Panc1 (cell line): ENCODE results near the genes CARD19, WNK2 and AOPEP.

DNA sequence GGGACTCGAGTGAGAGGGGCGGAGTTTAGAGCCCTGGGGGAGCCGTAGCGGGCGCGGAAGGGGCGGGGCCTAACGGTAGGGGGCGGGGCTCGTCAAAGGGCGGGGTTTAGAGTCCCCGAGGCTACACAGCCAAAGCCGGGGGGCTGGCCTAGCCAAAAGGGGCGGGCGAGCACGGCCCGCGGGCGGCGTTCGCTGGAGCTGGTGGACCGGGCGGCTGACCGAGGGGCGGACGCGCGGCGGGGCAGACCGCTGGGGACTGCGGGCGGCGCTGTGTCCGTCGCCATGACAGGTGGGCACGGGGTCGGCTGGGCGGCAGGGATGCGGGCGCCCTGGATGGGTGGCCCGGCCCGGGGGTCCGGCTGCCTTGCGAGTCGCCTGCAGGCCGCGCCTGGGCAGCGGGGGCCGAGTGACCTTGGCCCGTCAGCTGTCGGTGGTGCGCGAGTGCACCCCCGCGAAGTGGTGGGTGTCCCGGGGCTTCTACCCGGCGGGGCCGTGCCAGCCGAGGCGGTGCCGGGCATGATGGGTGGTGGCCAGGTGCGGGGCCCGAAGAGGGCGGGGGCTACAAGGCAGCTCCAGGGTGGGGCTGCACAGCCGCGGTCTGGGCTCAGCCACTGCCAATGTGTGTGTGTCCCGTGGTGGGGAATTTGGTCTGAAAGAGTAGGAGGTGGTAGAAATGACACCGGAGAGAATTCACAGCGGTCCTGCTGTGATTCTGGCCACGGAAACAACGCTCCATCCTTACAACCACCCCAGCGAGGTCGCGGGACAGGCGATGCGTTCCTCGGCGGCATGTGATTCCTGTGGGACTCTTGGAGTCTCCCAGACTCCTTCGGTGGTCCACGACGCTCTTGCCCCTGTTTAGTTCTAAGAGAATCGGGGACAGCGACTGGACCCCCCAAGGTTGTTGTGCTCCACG, at the start of gene CARD19:
Gene CARD19 (plus strand): TSS at position 154 of the 916 bp plus-strand sequence.
- RRBS, 2 experiments, result 1 to 4% methylated on average over 9 to 19 of the region's 85 CpGs

DNA sequence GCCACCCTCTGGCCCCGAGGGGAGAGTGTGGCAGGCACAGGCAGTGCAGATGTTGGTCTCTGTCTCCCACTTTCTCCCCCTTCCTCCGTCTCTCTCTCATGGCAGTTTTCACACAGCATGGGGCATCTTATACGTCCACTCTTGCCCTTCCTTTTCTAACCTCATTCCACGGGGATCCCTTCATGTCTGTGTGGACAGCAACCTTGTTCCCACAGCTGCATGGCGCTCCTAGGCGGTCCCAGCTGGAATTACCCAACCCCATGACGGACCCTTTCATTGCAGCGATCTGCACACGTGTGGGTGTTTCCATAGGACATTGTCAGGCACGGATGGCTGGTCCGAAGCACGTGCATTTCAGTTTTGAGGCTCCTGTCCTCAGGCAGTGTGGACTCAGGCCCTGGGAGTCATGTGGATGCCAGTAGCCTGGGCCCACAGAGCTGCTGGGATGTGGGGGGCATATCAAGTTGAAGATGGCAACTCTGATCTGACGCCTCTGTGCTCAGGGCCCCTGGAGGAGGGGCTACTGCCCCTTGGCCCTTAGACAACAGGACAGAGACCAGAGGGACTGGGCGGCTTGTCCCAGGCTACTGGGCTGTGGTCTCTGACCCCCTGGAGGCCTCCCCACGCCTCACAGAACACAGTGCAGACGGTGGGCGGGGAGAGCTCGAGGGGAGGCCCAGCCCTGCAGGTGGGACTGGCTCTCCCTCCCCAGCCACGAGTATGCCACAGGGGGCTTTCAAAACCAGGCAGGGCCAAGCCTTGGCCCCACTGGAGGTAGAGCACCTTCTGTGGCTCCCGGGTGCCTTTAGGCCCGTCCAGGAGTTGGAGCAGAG, 15.1 kb downstream of the CARD19 start:
- RRBS, 2 experiments, result no CpG with 5 or more reads among the region's 21 CpGs

DNA sequence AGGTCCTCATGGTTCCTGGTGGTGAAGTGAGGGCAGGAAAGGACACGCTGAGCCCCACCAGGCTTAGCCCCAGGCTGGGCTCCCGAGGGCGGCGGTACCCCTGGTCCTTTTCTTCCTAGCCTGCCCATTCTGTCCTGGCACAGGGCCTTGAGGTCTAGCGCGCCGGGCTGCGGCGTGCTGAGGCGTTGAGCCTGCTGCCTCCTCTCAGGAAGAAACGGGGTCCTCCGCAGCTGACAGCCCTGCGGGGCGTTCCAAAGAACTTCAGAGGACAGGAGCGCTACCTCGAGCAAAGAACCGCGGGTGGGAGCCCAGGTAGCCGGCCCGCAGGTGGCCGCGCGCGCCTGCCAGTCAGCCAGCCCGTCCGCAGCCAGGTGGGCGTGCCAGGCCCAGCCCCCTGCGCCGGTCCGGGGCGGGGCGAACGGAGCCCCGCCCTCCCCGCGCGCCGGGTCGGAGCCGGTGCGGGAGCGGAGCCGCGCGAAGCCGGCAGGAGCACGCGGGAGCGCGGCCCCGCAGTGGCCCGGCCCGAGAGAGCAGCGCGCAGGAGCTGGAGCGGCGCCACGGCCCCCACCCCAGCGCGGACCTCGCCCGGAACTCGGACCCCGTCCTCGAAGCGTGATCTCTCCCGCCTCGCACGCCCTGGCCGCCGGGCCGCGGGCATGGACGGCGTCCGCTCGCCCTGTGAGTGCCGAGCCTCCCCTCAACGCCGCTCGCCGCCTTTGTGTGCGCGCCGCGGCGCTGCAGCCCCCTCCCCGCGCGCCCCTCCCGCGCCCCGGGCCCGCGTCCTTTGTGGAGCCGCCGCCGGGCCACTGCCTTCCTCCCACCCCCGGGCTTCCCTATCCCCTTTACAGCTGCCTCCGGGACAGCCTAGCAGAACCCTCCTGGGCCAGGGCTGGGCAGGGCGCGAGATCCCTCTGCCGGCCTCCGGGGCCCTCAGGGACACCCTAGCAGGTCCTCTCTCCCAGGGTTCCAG, at the start of gene WNK2:
Gene WNK2 (plus strand): TSS at position 432 of the 970 bp plus-strand sequence.
- RRBS, 2 experiments, result under 1 to 5% methylated on average over 48 to 54 of the region's 104 CpGs

- RRBS, 2 experiments, result no CpG with 5 or more reads among the region's 11 CpGs
Measured at GRCh38 chr9:93444276-93444712, 7.2 kb upstream of the FAM120A start.

DNA sequence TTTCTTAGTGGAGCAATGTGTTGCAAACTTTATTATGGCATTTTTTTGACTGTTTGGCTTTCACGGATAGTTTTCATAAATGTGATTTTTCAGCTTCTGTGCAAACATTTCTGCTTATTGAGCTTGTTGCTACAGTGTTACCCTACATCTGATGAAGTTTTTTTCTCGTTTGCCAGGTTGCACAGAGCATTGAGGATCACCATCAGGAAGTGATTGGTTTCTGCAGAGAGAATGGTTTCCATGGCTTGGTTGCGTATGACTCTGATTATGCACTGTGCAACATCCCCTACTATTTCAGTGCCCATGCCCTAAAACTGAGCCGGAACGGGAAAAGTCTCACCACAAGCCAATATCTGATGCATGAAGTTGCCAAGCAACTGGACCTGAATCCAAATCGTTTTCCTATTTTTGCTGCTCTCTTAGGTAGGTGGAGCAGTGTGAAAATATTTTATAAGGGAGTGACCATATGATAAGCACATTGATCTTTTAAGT, 17.6 kb upstream of the FAM120AOS start:
- RRBS, 2 experiments, result no CpG with 5 or more reads among the region's 6 CpGs

DNA sequence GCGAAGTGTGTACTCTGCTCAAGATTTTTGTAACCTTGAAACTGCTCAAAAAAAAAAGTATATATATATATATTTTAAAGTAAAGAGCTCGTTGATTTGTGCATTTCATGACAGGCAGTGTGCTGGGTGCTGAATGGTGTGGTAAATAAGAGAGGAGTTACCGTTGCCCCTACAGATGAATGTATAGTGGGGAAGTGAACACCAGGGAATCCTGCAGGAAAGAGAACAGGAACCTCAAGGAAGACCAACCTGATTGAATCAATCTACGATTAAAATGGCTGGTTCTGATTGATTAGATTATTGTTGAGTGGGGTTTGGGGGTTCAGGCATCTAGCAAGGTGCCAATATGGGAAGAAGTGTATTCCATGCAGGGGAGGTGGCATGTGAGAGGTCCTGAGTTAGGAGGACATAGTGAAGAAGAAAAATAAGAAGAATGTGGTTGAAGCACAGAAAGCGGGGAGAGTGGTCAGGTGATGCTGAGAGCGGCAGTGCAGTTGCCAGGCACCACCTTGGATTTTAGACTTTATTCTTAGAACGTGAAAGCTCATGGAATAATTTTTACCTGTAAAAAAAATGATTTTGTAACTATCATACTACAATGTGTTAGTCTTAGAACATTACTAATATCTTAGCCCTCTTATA, 50.5 kb upstream of the FAM120AOS start:
- RRBS, 2 experiments, result no CpG with 5 or more reads among the region's 7 CpGs

DNA sequence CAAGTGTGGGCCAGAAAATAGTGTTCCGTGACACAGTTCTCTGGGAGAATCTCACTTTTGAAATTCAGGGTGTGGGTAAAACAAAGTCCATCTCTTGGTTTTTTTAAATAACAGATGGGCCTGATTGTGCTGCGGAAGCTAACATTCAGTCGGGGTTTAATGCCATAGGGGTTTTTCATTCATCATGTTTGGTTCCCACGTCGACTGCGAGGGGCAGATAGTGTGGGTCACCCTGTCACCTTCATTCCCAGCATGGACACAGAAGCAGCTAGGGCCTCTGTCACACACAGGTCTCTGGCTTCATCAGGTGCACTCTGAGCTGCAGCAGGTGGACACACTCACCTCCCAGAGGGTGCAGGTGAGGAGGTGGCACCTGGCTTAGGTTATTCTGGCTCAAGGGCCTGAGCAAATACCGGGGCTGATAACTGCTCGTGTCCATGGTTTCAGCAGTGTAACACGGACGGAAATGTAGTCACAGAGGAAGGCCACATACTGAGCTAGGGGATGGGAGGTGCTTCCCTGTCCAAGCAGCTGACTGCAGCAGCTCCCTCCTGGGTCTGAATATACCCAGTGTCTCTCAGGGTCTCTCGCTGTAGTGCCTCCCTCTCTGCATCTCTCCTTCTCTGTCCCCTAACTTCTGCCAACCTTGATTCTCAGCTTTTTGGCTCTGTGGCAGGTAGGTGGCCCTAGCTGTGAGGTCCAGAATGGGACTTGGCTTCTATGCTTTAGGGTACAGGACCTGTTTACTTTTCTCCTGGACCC, 5.7 kb downstream of the PHF2 start:
- RRBS, 2 experiments, result no CpG with 5 or more reads among the region's 11 CpGs

GRCh38 chr9:93661158-93662045, 85.0 kb downstream of the PHF2 start:
- RRBS, 2 experiments, result no CpG with 5 or more reads among the region's 7 CpGs

GRCh38 chr9:93664089-93664881, 87.9 kb downstream of the PHF2 start:
- RRBS, 2 experiments, result 91 to 92% methylated on average over 6 of the region's 27 CpGs

- RRBS, 2 experiments, result no CpG with 5 or more reads among the region's 1 CpG
Measured at GRCh38 chr9:93821468-93821835, 133.7 kb downstream of the BARX1 start.

DNA sequence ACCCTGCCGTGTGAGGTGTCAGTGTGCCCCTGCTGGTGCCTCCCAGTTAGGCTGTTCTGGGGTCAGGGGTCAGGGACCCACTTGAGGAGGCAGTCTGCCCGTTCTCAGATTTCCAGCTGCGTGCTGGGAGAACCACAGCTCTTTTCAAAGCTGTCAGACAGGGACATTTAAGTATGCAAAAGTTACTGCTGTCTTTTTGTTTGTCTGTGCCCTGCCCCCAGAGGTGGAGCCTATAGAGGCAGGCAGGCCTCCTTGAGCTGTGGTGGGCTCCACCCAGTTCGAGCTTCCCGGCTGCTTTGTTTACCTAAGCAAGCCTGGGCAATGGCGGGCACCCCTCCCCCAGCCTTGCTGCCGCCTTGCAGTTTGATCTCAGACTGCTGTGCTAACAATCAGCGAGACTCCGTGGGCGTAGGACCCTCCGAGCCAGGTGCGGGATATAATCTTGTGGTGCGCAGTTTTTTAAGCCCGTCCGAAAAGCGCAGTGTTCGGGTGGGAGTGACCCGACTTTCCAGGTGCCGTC, 10.1 kb downstream of the PTPDC1 start:
- RRBS, 2 experiments, result no CpG with 5 or more reads among the region's 19 CpGs

DNA sequence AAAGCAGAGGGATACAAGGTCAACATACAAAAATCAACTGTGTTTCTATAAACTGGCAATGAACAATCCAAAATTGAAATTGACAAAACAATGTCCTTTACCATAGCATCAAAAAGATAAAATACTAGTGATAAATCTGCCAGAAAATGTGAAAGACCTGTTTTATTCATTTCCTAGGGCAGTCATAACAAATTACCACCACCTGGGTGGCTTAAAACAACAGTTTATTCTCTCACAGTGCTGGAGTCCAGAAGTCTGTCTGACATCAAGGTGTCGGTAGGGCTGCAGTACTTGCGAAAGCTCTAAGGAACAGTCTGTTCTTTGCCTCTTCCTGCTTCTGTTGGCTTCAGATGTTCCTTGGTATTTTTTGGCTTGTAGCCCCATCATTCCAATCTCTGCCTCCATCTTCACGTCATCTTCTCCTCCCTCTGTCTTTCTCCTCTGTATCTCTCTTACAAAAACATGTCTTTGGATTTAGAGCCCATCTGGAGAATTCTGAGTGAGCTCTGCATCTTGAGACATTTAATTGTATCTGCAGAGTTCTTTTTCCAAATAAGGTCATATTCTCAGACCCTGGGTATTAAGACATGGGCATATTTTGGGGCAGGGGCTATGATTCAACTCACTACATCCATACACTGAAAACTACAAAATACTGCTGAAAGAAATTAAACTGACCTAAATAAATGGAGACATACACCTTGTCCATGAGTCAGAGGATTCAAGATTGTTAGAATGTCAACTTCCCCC, 51.1 kb downstream of the PTPDC1 start:
- RRBS, 2 experiments, result no CpG with 5 or more reads among the region's 3 CpGs

- RRBS, 2 experiments, result no CpG with 5 or more reads among the region's 11 CpGs
Measured at GRCh38 chr9:94167532-94168420, 83.5 kb downstream of the PTPDC1 start.

GRCh38 chr9:94278726-94279222, 19.7 kb downstream of the ZNF169 start:
- RRBS, 2 experiments, result no CpG with 5 or more reads among the region's 5 CpGs

DNA sequence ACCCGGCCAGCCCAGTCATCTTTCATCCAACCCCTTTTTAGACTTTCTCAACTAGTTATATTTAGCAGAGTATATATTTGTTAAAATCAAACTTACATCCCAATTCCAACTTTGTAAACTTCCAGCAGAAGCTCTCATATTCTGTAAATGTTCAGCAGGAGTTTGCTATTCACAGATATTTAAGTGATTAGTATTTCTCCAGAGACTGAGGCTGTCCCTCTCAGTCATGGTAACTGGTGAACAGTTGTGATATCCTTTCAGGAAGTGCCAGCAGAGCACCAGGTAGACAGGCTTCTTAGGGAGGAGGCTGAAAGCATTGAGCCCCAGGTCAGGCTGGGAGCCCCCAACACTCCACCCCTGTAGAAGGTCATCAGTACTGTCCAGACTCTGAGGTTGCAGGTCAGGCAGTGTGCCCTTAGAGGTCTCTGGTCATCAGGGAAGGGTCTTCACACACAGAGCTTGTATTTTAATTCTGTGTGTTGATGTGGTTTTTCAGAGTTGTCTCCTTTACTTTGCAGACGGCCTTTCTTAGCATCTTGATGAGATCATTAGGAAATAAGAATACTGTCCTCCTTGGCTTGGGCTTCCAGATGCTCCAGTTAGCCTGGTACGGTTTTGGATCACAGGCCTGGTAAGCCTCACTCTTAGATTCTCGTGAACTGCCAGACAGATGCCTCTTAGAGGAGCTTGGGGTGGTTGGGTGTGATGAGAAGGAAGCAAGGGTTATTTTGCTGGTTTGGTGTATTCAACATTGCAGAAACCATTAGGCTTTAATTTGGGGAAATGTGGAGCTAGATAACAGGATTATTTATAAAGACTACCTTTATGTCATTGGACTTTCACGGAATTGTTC, 79.3 kb downstream of the MFSD14B start:
- RRBS, 2 experiments, result no CpG with 5 or more reads among the region's 5 CpGs

- RRBS, 2 experiments, result no CpG with 5 or more reads among the region's 9 CpGs
Measured at GRCh38 chr9:94586819-94587154, 6.8 kb downstream of the FBP2 start.

GRCh38 chr9:94600155-94600728, 6.6 kb upstream of the FBP2 start:
- RRBS, 2 experiments, result no CpG with 5 or more reads among the region's 11 CpGs

GRCh38 chr9:94726355-94727545, at the start of gene AOPEP:
TSS of gene AOPEP (plus strand) at chr9:94726699.
- RRBS, 2 experiments, result under 1 to 6% methylated on average over 19 to 22 of the region's 61 CpGs

GRCh38 chr9:94919188-94919851, 192.8 kb downstream of the AOPEP start:
- RRBS, 2 experiments, result no CpG with 5 or more reads among the region's 13 CpGs

DNA sequence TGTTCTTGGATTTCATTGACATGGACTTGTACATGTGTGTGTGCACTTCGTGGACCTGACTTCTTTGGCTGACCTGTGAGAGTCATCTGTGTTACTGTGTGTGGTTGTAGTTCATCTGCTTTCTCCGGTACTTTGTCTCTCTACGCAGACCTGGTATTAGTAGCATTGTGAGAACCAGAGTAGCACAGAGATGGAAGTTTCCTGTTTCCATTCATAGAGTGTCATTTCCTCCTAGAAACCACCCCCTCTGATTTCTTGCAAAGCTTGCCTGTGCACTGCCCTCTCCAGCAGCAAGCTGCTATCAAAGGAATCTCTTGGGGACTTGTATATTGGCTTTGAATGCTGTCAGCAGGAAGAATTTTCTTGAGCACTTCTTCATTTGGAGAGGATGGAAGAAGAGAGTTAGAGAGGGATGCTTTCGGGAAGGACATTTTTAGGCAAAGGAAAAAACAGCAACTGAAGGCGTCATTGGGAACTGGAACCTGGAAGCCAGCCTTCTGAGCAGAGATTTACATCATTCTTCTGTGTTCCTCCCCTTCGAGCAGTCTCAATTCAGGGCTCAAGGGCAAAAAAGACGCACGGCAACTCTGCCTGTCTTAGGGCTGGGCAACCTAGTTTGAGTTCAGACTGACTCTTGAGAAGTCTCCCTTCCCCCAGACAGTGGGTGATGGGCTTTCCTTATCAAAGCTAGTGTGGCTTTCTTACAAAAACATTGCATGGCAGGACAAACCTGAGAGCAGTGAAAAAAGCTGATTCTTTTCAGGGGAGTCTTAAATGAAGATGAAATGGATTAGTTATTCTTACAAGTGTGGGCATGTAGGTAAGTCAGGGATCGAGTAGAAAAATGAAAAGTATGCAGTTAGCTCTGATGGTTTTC, 226.2 kb downstream of the AOPEP start:
- RRBS, 2 experiments, result no CpG with 5 or more reads among the region's 9 CpGs